Colonic mucosa (tissue), 1 donor: ENCODE measurements around a stretch of chr19.

- PRO-cap, result no peak
These were observed 7.0 kb upstream of the MED16 start for GRCh38 chr19:899923-900444.

- PRO-cap, result no peak
These were observed 9.0 kb downstream of the ARID3A start for GRCh38 chr19:934604-935516.

DNA sequence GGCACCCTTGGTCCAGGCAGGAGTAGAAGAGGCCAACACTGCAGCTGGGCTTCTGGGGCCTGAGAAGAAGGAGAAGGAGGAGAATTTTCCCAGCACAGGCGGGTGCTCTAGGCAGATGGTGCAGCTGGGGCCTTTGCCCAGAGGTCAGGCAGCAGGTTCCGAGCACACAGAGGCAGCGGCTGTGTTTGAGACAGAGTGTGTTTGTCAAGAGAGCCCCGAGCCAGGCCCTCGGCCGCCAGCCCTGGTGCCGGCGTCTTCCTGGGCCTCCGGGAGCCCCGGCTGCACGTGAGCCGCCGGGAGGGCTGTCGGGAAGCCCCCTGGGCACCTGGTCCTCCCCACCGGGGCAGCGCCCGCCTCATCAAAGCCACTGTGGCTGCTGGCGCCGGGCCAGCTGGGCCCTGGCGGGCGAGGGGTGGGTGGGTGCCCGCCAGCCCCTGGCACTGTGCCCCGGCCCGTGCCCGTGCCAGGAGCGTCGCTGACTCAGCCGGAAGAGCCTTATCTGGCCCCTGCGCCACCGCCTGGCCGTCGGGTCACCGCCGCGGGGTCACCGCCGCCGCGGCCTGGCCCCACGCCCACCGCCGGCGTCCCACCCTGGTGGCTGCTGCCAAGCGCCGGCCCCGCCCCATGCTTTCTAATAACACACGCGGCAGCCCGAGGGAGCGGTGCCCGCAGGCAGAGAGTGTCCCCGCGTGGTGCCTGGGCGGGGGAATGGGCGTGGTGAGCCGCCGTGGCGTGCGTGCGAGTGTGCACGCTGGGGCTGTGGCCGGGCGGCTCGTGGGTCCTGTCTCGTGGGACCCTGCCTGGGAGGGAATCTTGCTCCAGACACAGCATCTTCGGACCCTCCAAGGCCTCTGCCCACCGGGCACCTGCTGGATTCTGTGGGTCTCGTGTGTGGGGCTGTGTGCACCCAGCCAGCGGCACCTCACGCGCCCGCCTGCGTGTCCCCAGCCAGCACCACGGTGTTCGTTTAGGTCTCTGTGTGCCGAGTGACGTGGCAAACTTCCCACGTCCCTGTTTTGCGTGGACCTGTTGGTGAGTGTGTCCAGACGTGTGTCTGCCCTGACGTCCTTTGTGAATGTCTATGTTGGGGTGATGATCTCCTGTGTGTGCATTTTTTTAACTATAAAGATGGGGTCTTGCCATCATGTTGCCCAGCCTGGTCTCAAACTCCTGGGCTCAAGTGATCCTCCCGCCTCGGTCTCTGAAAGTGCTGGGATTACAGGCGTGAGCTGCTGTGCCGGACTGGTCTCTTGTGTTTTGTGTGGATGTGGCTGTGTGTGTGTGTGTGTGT lies 15.1 kb downstream of the ARID3A start:
- PRO-cap, result no peak

GRCh38 chr19:944042-944659 lies 18.3 kb downstream of the ARID3A start:
- PRO-cap, result no peak

- PRO-cap, result no peak
These were observed 27.8 kb upstream of the WDR18 start for GRCh38 chr19:956166-956878.

- PRO-cap, result no peak
These were observed 24.2 kb upstream of the WDR18 start for GRCh38 chr19:959981-960378.

DNA sequence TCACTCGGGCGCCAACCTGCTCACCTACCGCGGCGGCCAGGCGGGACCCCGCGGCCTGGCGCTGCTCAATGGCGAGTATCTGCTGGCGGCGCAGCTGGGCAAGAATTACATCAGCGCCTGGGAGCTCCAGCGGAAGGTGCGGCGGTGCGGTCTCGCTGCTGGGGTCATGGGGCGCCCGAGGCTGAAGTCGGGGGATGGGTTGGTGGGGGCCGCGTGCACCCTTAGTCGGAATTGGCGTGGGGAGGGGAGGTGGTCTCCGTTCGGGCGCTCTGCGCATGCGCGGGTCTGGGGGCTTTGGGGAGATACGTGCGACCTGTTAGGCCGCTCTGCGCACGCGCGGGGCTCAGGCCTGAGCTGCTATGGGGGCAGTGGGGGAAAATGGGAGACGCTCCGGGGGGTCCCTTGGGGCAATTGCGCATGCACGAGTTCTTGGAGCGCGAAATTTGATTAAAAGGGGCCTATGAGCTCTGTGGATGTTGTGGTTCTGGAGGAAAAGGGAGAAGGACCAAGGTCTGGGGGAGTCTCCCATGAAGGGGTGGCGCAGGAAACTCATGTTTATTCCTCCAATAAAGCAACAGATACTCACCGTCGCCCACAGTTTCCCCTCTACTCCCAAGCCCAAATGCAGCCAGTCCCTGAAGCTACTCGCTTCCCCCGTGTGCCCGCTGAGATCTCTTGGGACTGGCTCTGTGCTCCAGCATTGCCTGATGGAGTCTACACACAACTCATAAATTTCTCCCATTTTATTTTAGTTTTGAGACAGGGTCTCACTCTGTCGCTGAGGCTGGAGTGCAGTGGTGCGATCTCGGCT lies 488 bp downstream of the WDR18 start:
- PRO-cap, result no peak

DNA sequence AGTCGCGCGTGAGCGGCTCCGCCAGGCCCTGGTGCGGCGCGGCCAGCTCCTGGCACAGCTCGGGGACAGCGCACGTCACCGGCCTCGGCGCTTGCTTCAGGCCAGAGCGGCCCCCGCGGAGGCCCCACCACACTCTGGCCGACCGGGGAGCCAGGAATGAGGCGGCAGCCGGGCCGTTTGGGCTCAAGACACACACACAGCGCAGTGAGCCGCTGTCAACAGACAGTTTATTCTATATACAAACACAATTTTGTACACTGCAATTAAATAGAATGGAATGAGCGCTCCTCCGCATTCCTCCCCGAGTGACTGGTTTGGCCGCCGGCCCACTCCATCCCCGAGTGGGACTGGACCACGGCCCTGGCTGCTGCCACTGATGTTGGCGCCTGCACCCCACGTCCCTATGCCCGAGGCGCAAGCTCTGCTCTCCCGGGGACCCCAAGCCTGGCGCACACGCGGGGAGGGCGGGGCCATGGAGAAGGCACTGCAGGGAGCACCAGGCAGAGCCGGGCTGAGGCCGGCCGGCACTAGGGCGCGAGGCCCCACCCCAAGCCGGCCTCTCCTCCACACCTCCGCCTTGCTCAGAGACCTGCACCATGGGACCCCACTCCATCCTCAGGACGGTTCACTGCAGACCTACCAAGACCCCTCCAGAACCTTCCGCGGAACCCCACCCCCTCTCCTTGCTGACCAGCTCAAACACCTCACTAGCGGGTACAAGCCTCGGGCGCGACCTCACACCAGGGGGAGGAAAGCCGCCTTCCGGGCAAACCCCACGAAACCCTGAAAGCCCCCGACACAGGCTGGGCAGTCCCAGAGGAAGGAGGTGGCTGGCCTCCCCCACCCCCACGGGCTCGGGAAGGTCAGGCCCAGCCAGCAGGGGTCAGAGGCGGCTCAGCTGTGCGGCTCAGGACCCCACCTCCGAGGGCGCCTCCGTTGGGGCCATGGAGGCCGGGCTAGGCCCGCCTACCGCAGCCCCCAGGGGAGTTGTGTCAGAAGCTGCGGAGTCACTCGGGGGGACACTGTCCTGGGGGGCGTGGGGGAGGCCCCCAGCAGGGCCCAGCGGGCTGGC lies 9.6 kb downstream of the GRIN3B start:
- PRO-cap, result no peak

- PRO-cap, result no peak
These were observed 6.7 kb downstream of the TMEM259 start for GRCh38 chr19:1014025-1014737.

GRCh38 chr19:1047715-1048018 lies 7.8 kb downstream of the ABCA7 start:
- PRO-cap, result bidirectional peak, plus-strand start at chr19:1047886, minus-strand start at chr19:1047630

DNA sequence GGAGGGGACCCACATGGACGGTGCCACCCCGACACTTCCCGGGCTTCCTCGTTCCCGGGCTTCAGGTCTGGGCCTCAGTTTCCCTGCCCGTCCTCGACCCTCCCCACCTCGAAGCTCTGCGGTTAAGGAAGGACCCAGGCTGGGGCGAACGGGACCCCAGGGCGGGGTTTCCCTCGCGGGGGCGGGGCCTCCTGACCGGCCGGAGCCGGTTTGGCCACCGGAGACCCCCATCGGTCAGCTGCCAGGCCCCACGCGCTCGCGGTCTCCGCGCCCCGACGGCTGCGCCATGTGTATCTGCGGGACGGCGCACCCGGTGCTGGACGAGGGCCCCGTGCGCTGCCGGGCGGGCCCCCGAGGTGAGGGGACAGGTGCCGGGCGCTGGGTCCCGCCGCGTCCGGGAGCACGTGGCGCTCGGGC lies 4.0 kb downstream of the ARHGAP45 start:
- PRO-cap, result no peak

GRCh38 chr19:1074592-1075285 lies 7.8 kb downstream of the ARHGAP45 start:
- PRO-cap, result bidirectional peak, plus-strand start at chr19:1074959, minus-strand start at chr19:1074856

DNA sequence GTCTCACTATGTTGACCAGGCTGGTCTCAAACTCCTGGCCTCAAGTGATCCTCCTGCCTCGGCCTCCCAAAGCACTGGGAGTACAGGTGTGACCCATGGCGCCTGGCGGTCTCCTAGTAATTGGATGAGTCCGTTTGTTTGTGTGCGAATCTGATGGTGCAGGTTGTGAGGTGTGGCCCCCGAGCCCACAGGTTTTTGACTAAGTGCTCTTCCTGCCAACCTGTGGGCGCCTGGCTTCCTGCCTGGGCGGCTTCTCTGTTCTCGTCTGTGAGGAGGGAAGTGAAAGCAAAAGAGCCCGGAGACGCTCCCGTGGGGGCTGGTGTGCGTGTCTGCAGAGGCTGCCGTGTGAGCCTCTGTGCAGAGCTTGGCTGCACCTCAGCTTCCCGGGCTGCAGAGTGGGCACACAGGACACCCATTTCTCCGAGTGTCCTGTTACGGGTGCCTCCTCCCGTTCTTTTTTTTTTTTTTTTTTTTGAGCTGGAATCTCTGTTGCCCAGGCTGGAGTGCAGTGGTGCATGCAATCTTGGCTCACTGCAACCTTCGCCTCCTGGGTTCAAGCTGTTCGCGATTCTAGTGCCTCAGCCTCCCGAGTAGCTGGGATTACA lies 10.1 kb downstream of the ARHGAP45 start:
- PRO-cap, result bidirectional peak, plus-strand start at position 288 of the sequence, minus-strand start at position 122 of the sequence

DNA sequence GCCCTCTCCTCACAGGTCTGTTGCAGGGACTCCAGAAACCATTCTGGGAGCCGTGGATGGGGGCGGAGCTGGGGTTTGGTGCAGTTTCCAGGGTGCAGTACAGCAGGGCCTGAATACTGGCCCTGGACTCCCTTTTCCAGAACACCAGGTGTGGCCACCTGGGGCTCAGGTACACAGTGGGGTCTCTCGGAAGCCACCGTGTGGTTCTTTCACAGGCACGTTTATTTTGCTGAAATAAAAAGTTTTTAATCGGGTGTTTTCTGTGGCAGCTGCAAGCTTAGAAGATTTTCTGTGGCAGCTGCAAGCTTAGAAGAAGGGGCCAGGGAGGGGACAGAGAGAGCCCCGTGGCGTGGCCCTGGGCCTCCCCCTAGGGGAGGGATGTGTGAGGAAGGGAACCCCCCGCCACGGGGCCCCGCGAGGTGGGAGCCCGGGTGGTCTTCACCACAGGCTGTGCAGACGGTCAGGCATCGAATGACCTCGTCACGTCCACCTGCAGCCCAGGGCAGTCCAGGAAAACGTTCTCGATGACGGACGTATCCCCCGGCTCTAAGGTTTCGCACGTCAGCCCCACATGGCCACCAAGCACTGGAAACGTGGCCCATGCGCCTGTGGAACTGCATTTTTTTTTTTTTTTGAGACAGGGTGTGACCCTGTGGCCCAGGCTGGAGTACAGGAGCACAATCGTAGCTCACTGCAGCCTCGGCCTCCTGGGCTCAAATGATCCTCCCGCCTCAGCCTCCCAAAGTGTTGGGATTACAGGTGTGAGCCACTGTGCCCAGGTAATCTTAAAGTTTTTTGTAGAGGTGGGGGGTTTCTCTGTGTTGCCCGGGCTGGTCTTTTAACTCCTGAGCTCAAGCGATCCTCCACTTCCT lies 8.6 kb downstream of the POLR2E start:
- PRO-cap, result no peak

DNA sequence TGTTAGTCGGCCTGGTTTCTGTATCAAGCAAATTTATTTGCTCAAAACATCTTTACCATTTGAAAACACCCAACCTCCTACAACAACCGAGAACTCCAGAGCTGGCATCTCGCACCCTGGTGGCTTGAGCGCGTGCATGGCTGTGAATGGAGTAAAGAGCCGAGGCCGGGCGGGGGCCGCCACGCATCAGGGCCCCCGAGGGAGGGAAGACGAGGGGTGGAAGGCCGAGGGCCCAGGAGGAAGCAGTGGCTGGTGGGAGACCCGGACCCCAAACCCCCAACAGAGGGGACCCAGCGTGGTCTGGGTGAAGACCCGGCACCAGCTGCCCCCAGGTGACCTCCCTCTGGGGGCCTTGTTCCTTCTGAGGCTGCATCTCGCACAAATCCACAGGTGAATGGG lies 7.0 kb downstream of the POLR2E start:
- PRO-cap, result no peak

DNA sequence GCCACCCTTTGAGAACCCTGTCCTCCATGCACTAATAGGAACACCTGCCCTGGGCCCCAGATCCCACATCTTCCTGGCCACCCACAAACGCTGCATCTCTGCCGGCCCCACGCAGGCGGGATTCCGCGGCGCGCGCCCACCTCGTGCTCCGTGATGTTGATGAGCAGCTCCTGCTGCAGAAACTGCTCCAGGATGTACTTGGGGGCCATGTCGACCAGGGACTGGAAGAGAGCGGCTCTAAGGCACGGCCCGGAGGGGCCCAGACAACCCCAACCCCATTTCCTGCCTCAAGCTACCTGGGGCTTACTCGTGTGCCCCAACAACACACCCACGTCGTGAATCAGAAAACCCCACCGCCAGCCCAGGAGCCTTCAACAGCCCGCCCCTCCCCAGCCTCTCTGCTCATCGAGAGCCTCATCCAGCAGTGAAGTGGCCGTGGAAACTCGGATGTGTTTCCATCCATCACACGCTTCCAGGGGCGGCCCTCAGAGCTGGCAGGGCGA lies 4.4 kb downstream of the POLR2E start:
- PRO-cap, result no peak

DNA sequence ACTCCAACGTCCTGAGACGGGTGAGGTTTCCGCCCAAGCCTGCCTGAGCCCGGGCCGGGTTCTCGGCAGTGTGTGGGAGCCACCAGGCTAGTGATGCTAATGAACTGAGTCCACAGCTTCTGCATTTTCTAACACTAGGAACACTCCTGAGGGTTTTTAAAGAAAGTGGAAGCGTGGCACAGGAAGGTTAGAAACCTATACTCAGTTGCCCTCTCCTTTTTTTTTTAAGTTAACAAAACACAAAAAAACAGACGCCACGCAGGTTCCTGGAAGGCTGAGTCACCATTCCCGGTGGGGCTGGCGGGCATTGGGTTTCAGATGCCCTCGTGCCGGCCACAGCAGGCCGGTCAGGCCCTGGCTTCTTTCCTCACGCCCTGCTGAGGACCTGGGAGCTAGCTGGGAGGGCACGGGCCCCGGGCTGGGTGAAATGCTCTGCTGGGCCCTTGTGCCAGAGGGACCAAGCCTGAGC lies 22.3 kb downstream of the GPX4 start:
- PRO-cap, result no peak

GRCh38 chr19:1146874-1147262 lies 27.2 kb downstream of the SBNO2 start:
- PRO-cap, result no peak

DNA sequence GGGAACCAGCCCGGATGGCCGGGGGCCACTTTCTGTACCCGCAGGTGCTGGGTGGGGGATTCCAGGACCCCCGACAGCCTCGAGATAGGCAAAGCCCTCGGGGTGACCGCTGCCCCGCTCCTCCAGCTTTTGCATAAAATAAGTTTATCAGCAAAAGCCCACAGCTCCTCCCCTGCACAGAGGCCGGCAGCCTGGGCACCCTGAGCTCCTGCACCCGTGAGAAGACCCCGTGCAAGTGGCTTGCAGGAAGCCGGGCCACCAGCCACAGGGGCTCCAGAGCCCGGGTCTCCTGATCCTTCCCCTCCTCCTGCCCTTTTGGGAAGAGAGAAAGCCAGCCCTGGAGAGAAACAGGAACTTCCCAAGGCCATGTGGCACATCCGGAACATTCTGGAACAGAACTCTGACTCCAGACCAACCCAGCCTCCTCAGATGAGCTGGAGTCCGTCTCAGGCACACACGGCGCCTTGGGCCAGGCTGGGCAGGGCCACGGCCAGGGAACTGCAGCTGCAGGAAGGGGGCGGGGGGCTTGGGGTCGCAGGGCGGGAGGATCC lies 23.2 kb downstream of the SBNO2 start:
- PRO-cap, result bidirectional peak, plus-strand start at position 428 of the sequence, minus-strand start at position 317 of the sequence

DNA sequence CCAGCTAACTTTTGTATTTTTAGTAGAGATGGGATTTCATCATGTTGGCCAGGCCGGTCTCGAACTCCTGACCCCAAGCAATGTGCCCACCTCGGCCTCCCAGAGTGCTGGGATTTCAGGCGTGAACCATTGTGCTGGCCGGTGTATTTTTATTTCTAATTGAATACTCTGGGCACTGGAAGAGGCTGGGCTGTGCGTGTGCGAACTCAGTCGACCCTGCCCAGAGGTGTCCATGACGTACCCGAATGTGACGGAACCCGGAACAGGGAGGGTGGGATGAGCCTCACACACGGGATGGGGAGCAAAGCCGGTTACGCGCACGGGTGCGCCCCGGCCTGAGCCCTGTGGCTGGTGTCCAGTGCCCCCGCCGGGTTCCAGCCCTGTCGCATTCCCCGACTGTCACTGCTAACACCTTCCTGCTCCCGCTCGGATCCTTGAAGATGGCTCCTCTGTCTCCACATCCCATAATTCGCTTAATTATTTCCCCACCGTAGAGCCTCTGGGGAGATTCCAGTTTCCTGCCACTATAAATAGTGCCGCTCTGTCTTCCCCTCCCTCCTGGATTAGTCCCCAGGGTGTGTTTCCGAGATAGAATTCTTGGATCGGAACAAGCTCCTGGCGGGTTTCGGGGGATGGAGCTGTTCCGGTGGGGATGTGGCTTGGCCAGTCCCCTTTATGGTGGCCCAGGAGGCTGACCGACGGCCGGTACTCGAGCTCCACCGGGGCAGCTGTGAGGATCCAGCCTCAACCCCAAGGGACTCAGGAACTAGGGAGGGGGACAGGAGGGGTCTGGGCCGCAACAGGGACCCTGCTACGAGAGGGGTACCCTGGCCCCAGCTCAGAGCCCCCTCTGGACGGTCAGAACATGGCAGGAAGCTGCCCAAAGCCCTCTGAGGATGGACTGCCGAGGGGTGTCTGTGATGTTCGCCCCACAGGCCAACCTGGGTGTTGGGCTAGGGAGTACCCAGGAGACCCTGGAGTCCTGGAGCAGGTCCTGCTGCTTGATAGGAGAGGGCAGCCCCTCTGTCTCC lies 21.9 kb downstream of the SBNO2 start:
- PRO-cap, result no peak